Skeletal muscle satellite cell (primary cell): ENCODE results near the genes TATDN2, ATP2B2 and SLC6A11.

GRCh38 chr3:10010723-10011622, 15.3 kb upstream of the FANCD2 start:
- CAGE, long polyA plus RNA: no peak

GRCh38 chr3:10022482-10023096, 3.6 kb upstream of the FANCD2 start:
- CAGE, long polyA plus RNA: no peak

GRCh38 chr3:10085761-10085984, 22.4 kb downstream of the FANCD2OS start:
- CAGE, long polyA plus RNA: no peak

DNA sequence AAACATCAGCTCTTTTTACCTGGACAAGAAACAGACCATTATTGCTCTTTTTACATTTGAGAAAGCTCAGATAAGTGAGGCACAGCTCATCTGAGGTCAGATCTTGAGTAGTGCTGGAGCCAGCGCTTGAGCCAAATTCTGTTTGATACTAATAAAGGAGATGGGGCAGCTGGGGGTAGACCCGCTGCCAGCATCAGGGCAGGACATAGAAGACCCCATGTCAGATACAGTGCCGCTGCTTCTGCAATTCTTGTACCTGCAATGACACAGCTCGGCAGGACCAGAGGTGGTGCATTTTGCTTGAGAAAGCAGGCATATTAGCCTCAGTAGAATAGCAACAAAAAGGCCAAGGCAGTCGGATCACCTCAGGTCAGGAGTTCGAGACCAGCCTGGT, 39.4 kb downstream of the IRAK2 start:
- CAGE, long polyA plus RNA: no peak

GRCh38 chr3:10248306-10248414, 99 bp upstream of the TATDN2 start:
- CAGE, long polyA plus RNA: no peak

- CAGE, long polyA plus RNA: no peak
These were observed at the start of gene TATDN2 for GRCh38 chr3:10248415-10249291. Gene TATDN2 (plus strand): TSS chr3:10248459.

DNA sequence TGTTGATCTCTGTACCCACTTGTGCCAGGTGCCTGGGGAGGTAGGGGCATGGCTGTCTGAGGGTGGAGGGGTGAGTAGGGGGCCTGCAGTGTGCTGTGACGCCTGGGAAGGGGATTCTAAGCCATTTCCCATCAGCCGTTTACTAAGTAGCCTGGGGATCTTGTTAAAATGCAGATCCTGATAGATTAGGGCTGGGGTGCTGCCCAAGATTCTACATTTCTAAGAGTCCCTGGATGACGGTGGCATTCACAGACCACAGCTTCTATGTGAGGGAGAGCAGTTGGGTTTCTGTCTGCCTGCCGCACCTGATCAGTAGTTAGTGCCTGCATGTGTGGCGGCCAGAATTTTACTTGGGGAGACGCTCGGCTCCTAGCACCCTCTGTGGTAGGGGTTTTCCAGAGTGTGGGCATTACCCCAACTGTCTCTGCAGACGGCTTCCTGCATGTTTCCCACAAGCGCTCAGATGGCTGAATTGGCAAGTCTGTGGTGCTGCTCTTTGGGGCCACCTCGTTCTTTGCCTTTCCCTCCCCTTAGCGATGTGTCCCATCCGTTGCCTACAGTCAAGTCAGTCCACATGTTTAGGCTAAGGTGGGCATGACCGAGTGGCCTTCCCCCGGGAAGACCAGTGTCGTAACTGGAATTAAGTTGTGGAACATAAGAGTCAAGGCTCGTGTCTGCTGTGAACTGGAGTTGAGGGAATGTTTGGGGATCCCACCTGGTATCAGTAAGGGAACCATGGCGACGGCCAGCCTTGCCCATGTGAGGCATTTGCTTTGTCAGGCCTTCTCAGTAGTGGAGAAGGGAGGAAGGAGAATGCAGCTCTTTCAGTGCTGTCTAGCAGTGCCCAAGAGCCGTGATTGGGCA, 8.2 kb downstream of the GHRL start:
- CAGE, long polyA plus RNA: no peak

DNA sequence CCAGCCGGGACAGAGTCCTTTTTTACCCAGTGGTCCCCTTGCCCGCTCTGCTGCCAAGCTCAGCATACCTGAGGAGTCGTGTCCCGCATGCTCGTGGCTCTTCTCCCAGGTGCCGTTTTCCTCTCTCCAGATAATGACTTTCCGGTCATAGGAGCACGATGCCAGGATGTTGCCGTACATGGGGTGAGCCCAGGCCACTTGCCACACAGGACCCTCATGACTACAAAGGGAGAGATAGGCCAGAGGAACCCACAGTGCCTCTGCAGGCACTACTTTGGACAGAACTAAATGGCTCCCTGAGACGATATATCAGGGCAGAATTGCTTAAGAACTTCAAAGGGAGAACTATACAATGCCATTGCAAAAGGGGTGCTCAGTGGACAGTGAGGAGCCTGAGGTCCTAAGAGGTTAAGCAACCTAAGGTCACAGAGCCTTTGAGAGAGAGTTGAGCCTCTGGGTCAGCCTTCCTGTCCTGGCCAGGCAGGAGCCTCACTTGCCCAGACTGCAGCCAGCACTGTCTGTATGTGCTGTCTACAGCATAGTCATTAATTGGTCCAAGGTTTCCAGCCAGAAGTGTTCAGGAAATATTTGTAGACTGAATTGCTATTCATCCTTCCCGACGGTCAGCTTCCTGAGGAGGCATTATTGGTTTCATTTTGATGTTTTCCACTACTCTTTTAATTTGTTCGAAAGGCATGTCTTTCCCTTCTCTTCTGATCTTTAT, 8.2 kb downstream of the SEC13 start:
- CAGE, long polyA plus RNA: no peak

- CAGE, long polyA plus RNA: no peak
These were observed at the start of gene ATP2B2 for GRCh38 chr3:10505356-10505989. Gene ATP2B2 (minus strand): TSS chr3:10505586.

GRCh38 chr3:10815536-10816319, at the start of gene SLC6A11:
Gene SLC6A11 (plus strand): TSS chr3:10816228.
- CAGE, long polyA plus RNA: no peak

GRCh38 chr3:11145682-11146332, 8.5 kb upstream of the HRH1 start:
- CAGE, long polyA plus RNA: no peak

- CAGE, long polyA plus RNA: no peak
These were observed 1.1 kb downstream of the HRH1 start for GRCh38 chr3:11155328-11155809.

DNA sequence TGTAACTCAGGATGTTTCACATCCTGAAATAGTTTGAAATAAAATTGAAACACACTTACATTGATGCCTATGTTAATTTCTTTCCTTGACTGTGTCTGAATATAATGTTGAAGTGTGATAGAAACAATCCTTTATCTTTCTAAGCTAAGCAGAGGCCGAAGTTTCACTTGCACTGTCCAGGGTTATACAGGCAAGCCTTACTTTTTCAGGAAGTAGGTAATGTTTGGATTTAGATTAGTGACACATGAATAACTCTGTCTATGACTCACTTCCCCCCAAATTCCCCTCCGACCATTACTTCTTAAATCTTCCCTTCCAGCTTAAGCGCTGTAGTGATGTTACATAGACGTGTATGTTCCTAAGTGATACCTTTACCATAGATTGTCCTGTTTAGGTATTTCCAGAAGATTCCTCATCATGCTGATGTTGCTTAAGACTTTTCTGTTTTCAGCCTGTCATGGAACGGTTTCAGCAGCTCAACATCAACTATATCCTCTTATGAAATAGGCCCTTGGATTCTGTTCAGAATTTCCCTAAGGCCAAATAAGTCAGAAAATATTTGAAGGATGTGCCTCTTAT, 16.9 kb downstream of the ATG7 start:
- CAGE, long polyA plus RNA: no peak

DNA sequence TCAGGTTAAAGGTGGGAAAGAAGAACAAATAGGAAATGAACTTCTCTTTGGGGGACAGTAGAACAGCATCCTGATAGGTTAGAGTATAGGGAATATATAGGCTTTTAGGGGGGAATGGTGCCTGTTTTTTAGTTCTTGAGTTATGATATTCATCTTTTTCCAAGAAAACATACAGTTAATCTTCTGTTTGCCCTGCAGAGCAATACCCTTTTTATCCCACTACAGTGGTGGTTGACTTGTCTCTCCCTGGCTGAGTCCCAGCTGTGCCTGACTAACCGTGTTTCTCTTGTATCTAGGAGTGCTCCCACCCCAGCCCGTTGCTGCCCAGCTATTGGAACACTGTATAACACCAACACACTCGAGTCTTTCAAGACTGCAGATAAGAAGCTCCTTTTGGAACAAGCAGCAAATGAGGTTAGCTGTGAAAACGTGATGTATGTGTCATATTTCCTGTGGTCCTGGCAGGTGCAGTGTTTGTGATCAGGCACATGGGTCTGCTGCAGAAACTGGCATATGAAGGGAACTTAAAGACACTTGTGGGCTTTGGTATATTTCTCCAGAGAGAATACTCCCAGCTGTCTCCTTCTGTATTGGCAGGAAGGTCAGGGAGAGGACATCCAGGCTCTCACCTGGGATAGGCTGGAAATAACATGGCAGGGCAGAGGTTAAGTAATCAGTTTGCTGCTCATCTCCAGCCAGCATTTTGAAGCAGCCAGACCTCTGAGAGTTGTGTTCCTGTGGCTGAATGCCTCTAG, 34.6 kb downstream of the ATG7 start:
- CAGE, long polyA plus RNA: no peak

DNA sequence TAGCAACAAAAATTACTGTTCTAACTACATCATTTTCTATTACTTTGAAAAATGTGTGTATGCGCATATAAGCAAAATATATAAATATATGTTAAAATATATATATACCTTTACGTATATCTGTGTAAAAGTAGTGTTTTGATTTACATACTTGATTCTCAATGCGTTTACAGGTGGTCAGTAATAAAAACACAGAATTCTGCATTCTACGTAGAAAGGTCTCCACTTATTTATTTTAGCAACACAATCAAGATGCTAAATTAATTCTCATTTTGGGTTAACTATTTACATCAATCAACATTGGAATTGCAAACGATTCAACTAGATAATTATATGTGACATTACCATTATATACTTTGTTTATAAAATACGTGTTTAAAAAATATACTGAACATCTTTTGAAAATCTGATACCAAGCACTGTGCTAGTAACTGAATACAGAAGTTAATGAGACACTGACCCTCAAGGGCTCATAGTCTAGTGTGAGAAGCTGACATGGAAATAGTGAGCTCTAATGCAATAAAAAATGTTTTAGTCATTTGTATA, 158.1 kb downstream of the ATG7 start:
- CAGE, long polyA plus RNA: no peak

GRCh38 chr3:11477491-11478090, 166.1 kb downstream of the VGLL4 start:
- CAGE, long polyA plus RNA: no peak

GRCh38 chr3:11580121-11580703, 63.5 kb downstream of the VGLL4 start:
- CAGE, long polyA plus RNA: no peak

- CAGE, long polyA plus RNA: no peak
These were observed 33.5 kb downstream of the VGLL4 start for GRCh38 chr3:11609963-11610794.

GRCh38 chr3:11642375-11643217, 1.1 kb downstream of the VGLL4 start:
- CAGE, long polyA plus RNA: no peak

DNA sequence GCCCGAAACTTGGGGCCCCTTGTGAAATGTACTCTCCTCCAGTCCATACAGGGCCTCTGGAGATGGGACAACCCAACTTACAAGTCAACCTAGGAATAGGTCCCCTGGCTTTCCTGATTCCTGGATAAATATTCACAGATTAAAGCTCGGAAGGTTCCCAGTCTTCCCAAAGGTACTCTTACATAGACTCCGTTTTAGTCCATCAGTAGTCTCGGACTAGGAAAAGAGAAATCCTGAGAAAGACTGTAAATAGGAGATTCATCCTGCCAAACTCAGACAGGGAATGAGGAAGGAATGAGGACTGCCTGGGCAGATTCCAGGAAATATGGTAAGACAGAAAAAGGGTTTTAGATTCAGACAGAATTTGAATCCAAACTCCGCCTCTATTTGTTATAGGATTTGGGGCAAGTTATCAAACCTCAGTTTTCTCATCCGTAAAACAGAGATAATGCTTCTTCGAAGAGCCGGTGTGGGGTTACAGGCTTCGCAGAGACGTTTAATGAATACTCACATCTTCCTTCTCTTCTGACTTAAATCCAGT, 77.7 kb upstream of the VGLL4 start:
- CAGE, long polyA plus RNA: no peak